AG04450 (cell line): Measurements from ENCODE around the gene XK.

DNA sequence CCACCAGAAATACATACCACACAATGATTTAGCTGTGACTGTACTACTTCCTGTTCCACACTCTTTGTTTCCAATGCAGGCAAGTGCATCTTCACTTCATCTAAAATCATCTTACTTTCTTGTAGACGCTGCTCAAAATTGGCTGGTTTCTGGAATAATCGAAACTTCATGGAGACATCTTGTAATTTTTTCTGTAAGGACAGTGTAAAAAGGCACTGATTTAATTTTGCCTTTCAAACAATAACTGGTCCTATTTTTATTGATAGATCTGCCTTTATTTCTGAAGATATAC is 821.9 kb downstream of the DMD start:
- CAGE, long polyA plus RNA, result no peak
- RRBS, result no CpG with 5 or more reads among the region's 2 CpGs

DNA sequence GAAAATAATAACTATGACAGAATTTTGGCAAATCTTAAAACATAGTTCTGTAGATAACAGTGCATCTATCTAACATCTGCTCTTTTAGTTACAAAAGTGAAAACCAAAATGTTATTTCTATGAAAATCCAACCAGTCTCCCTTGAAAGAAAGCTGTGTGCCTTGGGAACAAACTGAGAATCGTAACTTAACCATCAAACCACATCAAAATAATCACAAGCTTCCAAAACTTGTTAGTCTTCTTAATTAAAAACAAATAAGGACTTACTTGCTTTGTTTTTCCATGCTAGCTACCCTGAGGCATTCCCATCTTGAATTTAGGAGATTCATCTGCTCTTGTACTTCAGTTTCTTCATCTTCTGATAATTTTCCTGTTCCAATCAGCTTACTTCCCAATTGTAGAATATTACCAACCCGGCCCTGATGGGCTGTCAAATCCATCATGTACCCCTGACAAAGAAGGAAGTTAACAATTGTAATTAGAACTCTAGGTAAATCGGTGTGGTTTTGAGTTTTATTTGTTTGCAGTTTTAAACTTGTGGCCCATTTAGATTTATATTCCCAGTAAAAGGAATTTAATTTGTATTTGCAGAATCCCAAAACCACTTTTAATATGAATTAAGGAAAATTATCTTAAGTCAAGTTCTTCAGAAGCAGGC is 567.4 kb downstream of the DMD start:
- CAGE, long polyA plus RNA, result no peak
- RRBS, result no CpG with 5 or more reads among the region's 3 CpGs

- CAGE, long polyA plus RNA, result no peak
- RRBS, result 98% methylated on average over 5 of the region's 25 CpGs
Observed at GRCh38 chrX:33041261-33041645, 170.1 kb downstream of the DMD start.

DNA sequence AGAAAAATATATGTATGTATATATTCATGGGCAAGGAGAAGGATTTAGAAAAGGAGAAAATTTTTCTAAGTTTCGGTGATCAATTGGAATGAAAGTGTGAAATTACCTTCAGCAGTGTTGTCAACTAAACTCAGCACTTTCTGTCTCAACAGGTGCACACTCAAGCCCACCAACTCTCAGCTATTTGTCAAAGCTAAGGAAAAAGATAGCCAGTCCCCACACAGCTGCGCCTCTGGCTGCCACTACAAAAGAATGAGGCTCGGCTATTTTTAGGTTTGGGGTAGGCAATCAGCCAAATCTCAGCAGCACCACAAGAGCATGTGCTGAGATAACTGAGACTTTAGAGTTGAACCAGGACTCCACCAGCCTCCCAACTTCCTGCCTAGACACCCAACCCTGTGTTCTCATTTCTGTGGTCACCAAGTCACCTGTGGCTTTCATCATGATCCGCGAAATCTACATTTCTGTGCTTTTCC is 28.1 kb downstream of the DMD start:
- CAGE, long polyA plus RNA, result no peak
- RRBS, result no CpG with 5 or more reads among the region's 5 CpGs

- CAGE, long polyA plus RNA, result no peak
- RRBS, result 1% methylated on average over 14 of the region's 105 CpGs
Observed at GRCh38 chrX:37685307-37686605, at the start of gene XK. Gene XK (plus strand): TSS chrX:37685791.

DNA sequence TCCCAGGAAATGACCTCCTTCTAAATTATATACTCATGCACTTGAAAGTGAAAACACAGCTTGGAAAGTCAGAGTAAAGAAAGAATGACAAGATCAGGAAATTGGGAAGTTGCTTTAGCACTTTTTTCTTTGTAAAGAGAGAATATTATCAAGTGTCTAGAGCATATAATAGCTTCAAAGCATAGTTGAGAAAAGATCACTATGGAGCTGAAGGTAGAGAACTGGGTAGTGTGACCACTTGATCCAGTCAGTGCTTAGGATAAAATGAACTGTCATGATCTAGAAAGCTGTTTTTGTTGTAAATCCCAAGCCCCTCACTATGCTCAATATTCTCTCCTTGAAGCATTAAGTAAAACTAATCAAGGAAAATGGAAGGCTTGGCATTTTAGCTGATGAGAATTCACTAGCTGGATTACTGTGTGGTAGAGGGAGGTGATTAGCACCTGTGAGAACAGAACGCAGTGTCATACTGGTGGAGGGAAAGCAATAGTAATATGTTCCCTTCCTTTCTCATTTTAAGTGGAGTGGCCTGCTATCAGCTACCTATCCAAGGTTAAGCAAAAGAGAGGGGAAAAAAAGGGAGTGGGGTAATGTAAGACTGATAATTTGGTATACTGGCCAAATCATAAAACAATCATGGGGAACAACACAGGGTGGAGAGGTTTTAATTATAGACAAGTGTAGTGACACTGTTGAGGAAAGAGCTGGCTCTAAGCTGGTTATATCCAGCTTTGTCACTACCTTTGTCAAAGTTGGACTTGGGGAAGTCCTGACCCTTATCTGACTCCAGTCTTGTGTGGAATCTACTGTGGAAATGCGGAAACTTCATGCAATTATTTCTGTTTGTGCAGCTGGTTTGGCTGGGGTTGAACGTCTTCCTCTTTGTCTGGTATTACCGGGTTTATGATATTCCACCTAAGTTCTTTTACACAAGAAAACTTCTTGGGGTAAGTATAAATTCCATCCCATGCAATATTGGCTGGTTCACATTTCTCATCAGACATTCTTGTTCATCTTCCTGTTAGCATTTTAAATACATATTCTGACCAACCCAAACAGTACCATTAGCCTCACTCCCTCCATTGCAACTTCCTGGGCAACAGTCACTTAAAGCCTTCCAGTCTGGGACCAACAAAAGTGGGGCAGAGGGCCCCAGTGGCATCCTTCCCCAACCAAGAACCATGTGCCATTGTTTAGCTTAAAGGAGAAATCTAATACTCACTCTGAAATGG is 1.8 kb downstream of the CYBB start:
- CAGE, long polyA plus RNA, result no peak
- RRBS, result no CpG with 5 or more reads among the region's 4 CpGs

- CAGE, long polyA plus RNA, result no peak
- RRBS, result no CpG with 5 or more reads among the region's 12 CpGs
Observed at GRCh38 chrX:38171783-38172304, 48.8 kb downstream of the SRPX start.

GRCh38 chrX:38233819-38234406 is 13.2 kb upstream of the SRPX start:
- CAGE, long polyA plus RNA, result no peak
- RRBS, result no CpG with 5 or more reads among the region's 1 CpG

- CAGE, long polyA plus RNA, result no peak
- RRBS, result no CpG with 5 or more reads among the region's 3 CpGs
Observed at GRCh38 chrX:38282258-38282941, 44.9 kb downstream of the RPGR start.

DNA sequence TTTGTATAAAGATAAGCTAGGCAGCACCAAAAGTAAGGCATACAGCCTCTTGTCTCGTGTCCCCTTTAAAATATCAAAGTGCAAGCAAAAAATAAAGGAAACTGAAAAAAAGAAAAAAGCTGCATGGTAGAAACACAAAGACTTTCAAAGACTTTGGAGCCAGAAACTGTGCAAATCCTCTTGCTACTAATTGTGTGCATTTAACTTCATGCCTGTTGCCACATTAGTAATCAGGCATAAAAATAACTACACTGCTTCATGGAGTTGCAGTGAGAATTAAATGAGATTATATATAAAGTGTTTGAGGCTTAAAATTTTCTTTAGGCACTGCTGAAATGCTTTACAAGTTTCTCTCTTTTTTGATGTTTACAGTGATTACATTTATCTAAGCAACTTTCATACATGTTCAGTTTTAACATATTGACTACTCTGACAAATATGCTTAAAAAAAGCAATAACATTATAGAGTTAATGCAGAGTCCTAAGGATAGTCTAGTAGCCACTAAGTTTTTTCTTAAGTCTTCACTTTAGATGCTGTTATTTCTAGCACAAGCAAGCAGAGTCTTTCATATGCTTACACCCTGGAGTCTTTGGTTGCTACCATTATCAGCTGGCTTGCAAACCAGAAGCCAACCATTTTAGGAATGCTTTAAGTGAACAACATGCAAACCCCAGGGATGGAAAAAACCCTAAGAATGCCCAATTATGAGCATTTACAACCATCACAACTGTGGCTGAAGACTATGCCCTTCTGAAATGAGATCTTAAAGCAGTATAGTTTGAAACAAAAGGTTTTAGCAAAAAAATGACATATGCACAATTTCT is 6.4 kb downstream of the MID1IP1 start:
- CAGE, long polyA plus RNA, result no peak
- RRBS, result no CpG with 5 or more reads among the region's 1 CpG

- CAGE, long polyA plus RNA, result no peak
- RRBS, result no CpG with 5 or more reads among the region's 3 CpGs
Observed at GRCh38 chrX:38880384-38880840, 79.2 kb downstream of the MID1IP1 start.

DNA sequence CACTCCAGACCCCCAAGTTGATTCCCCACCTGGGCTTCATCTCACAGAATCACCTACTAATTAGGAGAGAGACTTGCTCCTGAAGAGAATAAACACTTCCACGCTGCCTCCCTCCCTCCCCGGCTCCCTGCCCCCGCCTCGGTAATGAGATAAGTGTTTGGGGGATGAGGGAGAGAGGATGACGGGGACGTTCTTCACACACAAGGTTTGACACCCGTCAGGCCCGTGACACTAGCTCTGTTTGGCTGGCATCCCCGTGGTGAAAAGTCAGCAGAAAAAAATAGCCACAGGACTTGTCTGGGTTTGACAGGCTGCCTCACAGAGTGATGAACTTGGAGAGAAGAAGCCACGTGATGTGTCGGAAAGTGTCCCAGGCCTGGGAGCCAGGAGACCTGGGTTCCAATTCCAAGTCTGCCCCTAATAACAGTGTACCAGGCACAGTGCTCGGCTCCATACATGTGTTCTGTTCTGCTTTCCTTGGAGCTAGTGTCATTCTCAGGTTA is 578.1 kb downstream of the BCOR start:
- CAGE, long polyA plus RNA, result no peak
- RRBS, result no CpG with 5 or more reads among the region's 12 CpGs

- CAGE, long polyA plus RNA, result no peak
- RRBS, result 6% methylated on average over 2 of the region's 33 CpGs
Observed at GRCh38 chrX:39689381-39690306, 408.1 kb downstream of the BCOR start.

DNA sequence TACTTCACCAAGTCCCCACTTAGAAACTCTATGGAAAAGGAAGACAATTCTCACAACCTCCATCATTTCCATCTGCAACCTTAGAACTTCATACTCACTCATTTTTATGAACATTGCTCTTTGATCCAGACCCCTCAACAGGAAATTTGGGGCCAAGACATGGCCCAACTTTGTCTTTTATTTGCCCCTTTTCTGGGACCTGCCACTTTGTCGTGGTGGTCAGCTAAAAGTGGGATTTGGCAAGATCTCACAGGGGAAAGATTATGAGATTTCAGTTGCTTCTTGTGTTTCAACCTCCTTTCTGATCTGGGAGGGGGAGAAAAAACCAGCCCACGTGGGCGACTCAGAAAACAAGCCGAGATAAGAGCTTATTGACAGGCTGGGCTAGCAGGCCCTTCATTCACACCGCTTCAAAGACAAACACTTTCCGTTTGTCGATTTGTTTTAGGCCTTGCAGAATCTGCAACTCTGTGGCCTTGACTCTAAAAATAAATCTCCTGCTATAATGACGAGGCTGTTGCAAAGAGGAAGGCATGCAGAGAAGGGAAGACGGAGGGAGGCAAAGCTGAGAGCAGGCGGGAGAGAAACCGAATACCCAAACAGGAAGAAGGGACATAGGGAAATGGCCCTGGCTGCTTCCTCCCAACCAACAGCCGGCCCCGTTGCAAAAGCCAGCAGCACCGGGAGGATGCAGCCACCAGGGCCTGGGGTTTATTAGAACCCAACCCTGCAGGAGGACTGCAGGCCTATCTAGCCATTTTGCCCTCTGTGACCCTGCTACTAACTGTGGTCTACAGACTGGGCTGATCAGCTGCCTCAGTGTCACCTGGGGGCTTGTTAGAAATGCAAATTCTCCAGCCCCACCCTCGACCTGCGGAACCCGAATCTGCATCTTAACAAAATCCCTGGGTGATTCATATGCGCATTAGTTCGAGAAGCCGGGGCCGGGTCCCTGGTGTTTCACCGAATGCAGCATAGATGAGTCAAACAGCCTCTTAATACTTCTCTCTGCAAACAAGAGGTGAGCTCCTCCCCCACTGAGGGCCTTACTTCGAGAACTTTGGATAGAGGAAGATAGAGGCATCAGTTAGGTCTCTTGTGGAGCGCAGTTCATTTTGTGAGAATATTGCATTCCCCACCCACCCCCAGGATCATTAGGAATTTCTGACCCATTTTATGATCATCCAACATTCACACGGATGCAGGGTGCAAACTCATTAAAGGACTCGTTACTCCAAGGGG is 325.5 kb downstream of the BCOR start:
- CAGE, long polyA plus RNA, result no peak
- RRBS, result no CpG with 5 or more reads among the region's 26 CpGs

GRCh38 chrX:39895136-39895927 is 202.4 kb downstream of the BCOR start:
- CAGE, long polyA plus RNA, result no peak
- RRBS, result no CpG with 5 or more reads among the region's 17 CpGs

GRCh38 chrX:39983642-39984664 is 113.8 kb downstream of the BCOR start:
- CAGE, long polyA plus RNA, result no peak
- RRBS, result no CpG with 5 or more reads among the region's 16 CpGs

- CAGE, long polyA plus RNA, result no peak
- RRBS, result no CpG with 5 or more reads among the region's 32 CpGs
Observed at GRCh38 chrX:40007473-40008189, 90.1 kb downstream of the BCOR start.

GRCh38 chrX:40098987-40099459 is 1.3 kb upstream of the BCOR start:
- CAGE, long polyA plus RNA, result no peak
- RRBS, result 2% methylated on average over 8 of the region's 41 CpGs

DNA sequence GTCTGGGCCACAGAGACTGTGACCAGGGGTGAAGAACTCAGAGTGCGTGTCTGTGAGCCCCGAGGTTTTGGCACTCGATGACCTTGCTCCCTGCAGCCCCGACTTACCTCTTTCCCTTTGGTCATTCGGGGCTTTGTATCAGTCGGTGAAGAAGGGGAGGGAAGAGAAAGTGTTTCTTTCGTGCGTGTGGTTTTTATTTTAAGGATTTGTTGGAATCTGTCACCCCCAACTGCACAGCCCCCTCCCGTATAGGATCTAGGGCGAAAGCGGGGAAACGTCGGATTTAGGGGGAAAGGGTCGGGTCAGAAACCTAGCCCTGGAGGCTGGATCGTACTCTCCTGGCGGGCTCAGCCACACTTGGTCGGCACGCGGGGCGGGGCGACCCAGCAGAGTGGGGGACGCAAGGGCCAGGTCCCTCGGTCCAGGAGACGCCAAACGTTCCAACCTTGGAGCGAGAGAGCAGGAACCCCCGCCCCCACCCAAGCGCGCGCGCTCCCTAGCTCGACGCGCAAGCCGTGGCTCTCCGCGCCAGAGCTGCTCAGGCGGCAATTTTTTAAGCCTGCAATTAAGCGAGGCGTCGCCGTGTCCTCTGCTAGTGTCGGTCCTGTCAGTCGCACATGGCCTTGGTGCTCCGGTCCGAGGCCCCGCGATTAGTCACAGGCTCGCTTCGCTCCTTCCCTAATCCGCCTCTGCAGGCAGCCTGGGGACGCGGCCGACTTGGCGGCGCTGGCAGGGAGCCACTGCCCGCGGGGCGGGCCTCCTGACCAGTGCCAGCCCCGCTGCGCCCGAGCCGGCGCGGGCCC is 9.4 kb upstream of the BCOR start:
- CAGE, long polyA plus RNA, result no peak
- RRBS, result 3% methylated on average over 3 of the region's 65 CpGs

DNA sequence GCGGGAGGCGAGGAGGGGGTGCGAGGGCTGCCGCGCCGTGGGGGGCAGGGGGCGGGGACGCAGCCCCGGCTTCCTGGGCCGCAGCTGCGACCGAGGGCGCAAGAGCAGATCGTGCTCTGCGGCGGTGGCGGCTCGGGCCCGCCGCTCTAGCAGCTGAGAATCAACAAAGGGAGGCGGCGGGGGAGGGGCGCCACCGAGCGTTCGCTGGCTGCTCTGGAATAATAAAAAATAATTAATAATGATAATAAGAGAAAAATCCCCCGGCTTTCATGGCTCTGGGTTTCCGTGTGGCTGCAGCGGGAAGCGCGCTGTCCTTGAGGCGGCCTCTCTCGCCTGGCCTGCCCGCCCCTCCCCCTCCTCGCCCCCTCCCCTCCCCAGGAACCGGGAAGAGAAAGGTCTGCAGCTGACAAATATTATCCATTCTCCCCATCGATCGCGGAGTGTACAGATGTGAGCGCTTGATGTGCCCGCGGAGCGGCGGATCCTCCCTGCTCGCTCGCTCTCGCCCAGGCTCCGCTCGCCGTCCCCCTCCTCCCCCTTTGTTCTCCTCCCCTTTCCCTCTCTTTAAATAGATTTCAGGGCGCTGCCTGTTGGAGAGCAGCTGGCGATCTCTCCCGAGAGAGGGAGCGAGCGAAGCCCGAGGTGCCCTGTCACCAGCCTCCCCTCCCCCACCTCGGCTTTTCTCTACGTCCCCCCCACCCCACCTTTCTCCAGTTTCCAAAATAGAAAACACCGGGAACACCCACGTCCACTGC is 56.3 kb upstream of the BCOR start:
- CAGE, long polyA plus RNA, result no peak
- RRBS, result no CpG with 5 or more reads among the region's 60 CpGs